Placental epithelial cell (primary cell): ENCODE data around the gene RPP40.

DNA sequence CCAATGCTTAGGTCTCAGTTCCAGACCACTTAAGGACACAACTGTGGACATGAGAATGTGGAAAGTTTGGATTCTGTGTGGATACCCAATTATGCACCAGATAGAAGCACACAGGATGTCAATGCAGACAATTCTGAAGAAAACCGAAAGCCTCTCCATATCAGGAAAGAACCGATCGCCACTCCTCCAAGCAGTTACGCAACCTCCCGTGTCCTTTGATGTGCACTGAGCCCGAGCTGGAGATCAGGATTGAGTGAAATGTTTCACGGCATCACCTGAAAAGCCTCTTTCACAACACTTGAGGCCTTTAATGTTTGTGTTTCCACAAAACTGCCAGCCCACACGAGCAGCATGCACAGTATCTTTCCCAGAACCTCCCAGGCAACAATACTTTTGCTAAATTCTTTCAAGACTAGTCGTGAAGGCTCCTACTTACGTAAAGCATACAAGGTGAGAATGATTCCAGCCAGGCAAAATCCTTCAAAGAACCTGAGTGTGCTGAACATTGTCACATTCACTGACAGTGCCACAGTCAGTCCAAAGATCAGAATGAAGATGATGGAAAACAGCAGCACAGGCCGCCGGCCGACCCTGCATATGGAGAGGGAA is 47.0 kb downstream of the SLC22A23 start:
- CAGE, long polyA plus RNA = no peak

DNA sequence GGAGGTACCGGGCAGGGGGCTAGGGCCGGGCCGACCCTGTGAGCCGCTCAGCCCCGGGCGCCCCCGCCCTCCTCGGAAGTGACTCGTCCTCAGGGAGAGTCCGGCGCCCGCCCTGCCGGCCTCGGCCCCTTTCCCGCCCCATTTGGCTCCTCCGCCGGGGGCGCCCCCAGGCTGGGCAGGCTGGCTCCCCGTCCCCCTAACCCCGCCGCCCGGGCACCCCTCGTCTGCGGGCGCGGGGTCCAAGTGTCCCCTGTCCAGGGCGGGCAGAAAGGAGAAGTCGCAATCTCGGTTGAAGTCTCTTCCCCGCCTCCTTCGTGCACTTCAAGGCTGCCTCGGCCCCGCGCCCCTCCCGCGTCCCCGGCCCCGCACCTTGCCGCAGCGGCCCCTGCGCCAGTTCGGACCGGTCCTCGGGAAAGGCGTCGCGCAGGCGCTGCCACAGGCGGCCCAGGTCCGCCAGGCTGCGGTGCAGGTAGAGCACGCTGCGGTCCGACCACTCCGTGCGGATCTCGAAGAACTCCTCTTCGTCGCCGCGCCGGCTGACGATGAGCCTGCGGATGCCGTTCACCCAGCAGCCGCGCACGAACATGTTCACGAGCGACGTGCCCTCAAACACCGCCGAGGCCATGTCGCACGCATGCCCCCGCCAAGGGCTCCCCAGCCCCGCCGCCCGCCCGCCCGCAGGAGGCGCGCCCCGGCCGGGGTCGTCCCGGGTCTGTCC is 447 bp downstream of the PXDC1 start:
- CAGE, long polyA plus RNA = no peak

DNA sequence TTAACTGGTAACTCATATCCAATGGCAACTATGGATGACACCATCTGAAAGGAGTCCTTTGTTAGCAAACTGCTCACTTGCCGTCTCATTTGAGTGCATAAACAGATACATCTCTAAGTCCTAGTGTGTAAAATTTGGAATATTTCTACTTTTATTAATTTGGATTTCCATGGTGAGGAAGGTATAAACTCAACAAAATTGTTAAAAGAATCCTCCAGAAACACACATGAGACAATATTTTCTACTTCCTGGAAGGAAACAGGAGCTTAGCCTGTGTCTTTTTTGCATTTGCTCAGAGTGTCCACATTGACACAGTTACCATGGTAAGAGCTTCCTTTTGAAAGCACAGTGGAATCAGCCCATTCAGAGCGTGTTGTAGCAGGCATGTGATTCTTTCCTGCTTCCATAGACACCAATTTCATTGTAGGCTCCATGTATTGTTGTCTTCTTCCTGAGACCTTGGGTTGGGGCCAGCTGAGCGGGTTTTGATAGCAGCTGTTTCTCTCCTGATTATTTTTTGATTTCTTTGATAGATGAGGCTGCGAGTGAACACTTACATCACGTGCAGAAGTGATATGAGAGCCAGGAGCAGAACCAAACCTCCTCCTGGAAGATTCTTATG is 44.8 kb upstream of the PXDC1 start:
- CAGE, long polyA plus RNA = no peak

DNA sequence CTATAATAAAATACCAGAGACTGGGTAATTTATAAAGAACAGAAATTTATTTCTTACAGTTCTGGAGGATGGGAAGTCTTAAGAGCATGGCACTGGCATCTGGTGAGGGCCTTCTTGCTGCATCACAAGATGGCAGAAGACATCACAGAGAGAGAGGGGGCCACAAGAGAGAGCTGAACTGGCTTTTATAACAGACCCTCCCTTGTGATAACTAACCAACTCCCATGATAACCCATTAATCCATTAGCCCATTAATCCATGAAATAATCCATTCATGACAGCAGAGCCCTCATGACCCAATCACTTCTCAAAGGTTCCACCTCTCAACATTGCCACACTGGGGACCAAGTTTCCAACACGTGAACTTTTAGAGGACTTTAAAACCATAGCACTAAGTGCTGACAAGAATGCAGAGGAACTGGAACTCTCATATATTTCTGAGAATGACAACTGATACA is 11.5 kb upstream of the FAM50B start:
- CAGE, long polyA plus RNA = no peak

- CAGE, long polyA plus RNA = no peak
Observed at GRCh38 chr6:3841549-3842084, 7.6 kb upstream of the FAM50B start.

DNA sequence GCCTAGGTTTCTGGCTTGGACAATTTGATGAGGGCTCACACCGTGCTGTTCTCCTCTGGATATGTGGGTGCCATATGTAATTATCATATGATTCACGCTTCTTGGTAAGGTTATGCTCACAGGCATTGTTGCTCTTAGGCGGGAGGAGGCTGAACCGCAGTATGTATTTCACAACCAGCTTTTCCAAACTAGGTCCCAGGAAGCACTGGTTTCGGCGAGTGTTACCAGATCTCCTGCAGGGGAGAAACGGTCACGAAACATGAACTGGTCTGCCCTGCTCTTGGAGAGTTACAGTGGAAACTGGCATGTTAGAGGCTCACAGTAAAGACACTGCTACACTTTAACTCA is 782 bp upstream of the FAM50B start:
- CAGE, long polyA plus RNA = no peak

GRCh38 chr6:3900032-3900679 is 51.0 kb downstream of the FAM50B start:
- CAGE, long polyA plus RNA = no peak

GRCh38 chr6:3906466-3907279 is 57.5 kb downstream of the FAM50B start:
- CAGE, long polyA plus RNA = no peak

GRCh38 chr6:4133745-4134568 is 1.4 kb downstream of the ECI2 start:
- CAGE, long polyA plus RNA = no peak

DNA sequence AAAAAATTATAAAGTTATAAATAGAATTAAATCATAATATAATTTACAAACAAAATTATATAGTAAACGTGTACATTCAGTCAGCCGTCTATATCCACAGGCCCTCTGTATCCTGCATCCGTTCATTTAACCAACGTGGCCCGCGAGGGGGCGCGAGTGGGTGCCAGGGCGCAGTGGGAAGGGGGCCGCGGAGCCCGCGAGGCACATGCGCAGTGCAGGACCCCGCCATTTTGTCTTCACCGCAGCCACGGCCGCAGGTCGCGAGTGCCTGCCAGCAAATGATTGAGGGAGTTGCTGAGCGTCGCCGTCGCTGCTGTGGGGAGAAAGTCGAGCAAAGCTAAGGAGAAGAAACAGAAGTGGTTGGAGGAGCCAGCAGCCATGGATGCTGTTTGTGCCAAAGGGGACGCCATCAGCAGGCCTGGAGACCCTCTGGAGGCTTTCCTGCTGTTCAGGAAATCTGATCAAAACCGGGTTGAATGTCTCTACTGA is 53.5 kb upstream of the ECI2 start:
- CAGE, long polyA plus RNA = no peak

DNA sequence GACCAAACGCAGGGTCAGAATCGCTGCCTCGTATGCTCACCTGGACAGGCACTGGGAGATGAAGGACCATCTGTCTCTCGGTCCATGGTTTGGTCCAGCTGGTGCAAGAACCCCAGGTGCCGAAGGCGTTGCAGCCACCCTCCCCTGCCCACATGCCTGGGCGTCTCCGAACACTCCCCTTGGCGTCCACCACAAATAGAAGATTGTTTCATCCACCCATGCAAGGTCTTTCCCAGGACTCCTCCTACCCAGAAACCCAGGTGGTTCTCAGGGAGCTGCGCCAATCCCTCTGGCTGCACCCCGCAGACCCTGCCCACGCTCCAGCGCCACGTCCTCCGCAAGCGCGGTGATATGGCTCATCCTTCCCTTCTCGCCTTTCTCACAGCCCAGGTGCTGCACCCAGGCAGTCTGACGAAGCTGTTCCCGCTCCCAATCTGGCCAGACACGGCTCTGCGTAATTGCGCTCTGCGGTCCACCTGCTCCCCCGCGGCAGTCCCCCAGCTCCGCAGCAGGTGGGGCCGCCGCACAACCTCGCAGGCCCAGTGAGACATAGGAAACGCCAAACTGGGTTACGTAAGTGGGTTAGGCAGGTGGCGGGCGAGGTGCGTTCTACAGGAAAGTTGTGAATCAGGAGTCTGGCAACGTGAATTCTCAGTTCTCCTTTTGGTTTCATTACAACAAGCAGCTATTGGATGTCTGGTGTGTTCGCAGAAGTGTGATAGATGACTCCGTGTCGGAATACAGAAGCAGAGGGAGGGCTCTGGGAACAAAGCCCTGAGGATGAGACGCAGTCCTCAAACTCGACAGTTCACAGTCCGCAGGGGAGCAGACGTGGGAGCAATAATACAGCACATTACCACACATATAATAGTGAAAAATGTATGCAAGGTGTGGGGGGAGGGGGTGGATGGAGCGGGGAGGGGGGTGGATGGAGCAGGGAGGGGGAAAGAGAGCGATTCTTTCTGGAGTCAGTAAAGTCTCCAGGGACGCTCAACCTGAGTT is 146.4 kb upstream of the ECI2 start:
- CAGE, long polyA plus RNA = no peak

- CAGE, long polyA plus RNA = no peak
Observed at GRCh38 chr6:4402435-4403223, 267.3 kb upstream of the ECI2 start.

DNA sequence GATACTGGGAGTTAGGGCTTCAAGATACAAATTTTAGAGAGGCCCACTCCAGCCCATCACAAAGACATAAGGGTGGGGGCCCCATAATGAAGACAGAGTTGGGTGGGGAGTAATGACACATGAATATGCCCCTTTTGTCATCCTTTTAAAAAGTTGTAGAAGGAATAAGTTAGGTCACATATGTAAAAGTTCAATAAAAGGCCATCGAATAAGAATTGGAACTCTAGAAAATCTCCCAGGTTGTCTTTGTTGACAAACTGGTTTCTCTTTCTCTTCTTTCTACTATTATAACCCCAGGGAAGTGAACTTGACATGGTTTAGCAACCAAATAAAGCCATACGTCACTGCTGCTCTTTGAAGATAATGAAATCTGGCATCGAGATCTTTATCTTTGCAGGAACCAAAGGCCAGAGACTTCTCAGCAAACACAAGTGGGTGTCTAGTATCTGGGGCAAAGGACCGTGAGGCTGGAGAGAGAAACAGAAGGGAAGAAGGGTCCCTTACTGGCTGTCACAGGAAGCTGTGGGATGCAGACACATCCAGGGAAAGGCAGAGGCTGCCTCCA is 286.7 kb upstream of the CDYL start:
- CAGE, long polyA plus RNA = no peak

- CAGE, long polyA plus RNA = no peak
Observed at GRCh38 chr6:4846719-4847165, 70.5 kb downstream of the CDYL start.

DNA sequence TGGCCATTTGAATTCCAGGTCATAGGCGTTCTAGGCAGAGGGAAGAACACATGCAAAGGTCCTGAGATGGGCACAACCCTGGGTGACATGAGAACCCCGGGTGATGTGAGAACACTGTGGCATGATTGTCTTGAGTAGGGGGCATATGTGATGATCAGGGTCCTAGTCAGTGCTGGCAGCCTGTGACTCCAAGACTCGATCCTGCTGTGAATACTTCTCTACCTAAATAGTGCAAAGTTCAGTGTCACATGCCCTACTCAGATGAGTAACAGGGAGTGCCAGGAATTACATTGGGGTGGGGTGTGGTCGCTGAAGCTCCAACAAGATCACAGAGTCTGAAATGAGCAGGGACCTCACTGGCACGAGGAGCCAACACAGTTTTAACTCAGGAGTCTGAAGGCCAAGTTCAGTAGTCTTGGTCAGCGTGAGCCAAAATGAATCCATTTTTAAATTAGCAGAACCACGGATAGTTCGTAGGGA is 72.4 kb downstream of the RPP40 start:
- CAGE, long polyA plus RNA = no peak

DNA sequence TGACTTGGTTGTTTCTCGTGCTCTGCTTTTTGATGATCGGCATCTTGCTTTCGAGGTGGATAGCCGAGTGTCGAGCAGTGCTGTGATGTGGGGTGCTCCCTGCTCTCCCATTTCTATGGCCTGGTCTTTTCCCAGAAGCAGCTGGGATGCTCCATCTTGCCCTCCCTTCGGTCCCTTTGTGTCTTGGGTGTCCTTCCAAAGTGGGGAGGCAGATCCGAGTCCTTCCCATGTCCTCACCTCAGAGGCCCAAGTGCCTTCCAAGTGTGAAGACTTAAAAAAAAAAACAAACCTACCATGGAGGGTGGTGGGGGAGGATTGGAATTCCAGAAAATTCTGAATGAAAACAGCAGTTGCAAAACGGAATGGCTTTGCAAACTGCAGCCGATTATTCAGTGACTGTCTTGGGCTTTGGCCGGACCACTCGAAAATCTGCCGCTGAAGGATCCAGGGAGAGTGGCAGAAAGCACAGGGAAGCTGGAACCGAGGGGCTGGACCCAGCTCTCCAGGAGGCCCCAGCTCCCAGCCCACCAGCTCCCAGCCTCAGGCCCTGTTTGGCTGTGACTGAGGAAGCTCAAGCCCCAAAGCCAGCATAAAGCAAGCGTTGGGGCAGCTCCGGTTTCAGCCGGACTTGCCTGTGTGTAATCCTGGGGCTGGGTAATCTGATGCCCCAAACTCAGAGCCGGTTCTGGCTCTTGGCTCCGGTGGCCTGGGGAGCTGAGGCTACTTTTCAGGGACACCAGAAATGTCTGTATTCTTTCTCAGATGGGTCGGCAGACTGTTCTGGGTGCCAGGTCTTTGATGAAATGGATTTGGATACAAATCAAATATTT is 30.0 kb downstream of the RPP40 start:
- CAGE, long polyA plus RNA = no peak

- CAGE, long polyA plus RNA = no peak
Observed at GRCh38 chr6:5003484-5004210, at the start of gene RPP40. Gene RPP40, minus strand, starts transcription at chr6:5004037.

- CAGE, long polyA plus RNA = no peak
Observed at GRCh38 chr6:5025512-5026190, 21.8 kb upstream of the RPP40 start.

DNA sequence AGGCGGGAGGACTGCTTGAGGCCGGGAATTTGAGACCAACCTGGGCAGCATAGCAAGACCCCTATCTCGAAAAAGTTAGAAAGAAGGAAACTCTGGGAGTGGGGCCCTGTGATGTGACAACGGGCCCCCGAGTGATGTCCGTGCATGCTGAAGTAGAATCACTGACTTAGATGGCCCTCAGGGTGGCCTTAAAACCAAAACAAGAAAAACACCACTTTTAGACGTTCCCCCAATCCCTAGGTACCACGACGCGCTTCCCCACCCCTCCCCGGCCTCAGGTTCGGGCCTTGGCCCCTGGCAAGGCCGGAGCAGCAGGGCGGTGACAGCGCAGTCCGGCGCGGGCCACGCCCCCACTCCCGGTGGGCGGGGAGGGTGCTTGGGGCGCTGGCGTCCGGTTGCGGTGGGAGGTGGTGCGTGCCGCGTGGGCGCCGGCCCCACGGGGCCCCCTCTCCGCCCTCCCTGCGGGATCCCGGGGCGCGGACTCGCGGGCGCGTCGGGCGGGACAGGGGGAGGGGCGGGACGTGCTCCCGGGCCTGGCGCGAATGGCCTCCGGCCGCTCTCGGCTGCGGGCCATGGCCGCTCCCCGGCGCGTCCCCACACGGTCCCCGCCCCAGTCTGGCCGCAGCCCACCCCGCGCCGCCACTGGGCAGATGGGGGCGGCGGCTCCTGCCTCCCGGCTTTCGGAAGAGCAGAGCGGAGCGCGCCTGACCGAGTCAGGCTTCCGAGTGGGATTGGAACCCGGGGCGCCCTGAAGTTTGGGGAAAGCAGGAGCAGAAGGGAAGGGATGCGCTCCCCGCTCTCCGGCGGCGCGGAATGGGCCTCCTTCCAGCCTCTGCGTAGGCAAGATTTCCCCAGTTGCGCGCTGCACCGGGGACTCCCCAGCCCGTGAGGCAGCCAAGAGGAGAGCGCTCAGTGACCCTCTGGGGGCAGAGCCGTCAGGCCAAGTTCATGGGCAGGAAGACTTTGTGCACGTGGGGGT is 815 bp upstream of the PPP1R3G start:
- CAGE, long polyA plus RNA = no peak

- CAGE, long polyA plus RNA = no peak
Observed at GRCh38 chr6:5457835-5458798, 196.8 kb downstream of the FARS2 start.